ENCODE measurements around the genes UPK3A and FBLN1.

DNA sequence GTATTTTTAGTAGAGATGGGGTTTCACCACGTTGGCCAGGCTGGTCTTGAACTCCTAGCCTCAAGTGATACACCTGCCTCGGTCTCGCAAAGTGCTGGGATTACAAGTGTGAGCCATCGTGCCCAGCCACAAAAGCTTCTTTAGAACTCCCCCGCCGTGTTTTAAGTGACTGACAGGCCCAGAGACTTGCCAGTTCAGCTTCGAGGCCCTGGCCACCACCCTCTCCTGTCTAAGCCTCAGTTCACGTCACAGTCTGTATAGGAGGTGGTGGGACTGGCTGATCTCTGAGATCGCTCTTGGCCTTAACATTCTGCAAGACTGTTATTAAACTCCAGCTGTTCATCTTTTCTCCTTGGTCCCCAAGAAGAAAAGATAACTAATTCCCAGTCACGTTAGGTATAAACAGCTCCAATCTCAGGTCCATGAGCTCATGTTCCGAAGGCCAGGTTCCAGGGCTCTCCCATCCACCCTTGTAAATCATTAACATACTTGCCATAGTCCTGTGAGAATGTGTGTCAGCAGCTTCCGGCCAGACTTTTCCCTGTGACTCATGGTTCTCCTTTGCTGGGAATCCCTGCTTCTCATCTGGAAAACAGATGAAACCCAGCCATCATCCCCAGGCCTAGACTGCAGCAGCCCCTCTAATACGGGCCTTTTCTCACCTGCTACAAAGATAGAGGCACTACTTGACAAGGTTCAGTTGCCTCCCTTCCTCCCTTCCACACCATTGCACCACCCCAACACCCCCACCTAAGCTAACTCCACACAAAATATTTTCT lies 5.5 kb upstream of the KIAA0930 start:
- PRO-cap, result unidirectional peak, plus-strand start at position 192 of the sequence; bidirectional peak, plus-strand start at position 584 of the sequence, minus-strand start at position 472 of the sequence

- PRO-cap, result unidirectional peak, minus-strand start at chr22:45262365
Measured at GRCh38 chr22:45262300-45262684, 21.6 kb upstream of the KIAA0930 start.

GRCh38 chr22:45284690-45285210 lies at the start of gene UPK3A:
Gene UPK3A (plus strand): TSS chr22:45284949.
- PRO-cap, result bidirectional peak, plus-strand start at chr22:45284949, minus-strand start at chr22:45284804

GRCh38 chr22:45285535-45286173 lies 905 bp downstream of the UPK3A start:
- PRO-cap, result no peak

DNA sequence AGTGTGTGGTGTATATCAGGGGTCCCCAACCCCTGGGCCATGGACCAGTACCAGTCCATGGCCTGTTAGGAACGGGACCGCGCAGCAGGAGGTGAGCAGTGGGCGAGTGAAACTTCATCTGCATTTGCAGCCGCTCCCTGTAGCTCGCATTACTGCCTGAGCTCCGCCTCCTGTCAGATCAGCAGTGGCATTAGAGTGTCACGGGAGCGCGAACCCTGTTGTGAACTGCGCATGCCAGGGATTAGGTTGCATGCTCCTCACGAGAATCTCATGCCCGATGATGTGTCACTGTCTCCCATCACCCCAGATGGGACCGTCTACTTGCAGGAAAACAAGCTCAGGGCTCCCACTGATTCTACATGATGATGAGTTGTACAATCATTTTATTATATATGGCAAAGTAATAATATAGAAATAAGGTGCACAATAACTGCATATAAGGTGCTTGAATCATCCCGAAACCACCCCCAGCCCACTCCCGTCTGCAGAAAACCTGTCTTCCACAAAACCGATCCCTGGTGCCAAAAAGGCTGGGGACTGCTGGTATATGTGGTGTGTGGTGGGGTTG lies 6.0 kb downstream of the UPK3A start:
- PRO-cap, result no peak

DNA sequence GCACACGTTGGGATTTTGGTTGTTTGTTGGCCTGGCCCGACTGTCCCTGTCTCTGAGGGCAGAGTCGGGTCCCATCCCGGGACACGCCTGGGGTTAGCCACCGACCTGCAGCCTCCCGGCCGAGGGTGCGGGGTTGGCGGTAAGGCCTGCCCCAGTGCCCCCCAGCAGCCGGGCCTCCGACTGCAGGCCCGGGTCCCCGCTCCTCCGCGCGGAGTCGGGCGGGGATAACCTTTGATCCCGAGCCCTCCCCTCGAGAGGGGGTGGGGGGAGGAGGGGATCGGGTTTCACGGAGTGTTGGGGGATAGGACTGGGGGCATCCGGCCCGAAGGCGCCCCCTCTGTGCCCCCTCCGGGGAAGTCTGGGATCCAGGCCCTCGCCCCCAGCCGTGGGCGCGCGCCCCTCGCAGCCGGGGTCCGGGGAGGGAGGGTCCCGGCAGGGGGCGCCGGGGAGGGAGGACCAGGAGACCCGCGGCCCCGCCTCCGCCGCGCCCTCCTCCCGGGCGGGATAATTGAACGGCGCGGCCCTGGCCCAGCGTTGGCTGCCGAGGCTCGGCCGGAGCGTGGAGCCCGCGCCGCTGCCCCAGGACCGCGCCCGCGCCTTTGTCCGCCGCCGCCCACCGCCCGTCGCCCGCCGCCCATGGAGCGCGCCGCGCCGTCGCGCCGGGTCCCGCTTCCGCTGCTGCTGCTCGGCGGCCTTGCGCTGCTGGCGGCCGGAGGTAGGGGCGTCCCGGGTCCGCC lies at the start of gene FBLN1:
FBLN1 (plus strand) TSS at position 534 of the 737 bp plus-strand sequence.
- PRO-cap, result bidirectional peak, plus-strand start at position 534 of the sequence, minus-strand start at position 216 of the sequence; unidirectional peak, minus-strand start at position 636 of the sequence

DNA sequence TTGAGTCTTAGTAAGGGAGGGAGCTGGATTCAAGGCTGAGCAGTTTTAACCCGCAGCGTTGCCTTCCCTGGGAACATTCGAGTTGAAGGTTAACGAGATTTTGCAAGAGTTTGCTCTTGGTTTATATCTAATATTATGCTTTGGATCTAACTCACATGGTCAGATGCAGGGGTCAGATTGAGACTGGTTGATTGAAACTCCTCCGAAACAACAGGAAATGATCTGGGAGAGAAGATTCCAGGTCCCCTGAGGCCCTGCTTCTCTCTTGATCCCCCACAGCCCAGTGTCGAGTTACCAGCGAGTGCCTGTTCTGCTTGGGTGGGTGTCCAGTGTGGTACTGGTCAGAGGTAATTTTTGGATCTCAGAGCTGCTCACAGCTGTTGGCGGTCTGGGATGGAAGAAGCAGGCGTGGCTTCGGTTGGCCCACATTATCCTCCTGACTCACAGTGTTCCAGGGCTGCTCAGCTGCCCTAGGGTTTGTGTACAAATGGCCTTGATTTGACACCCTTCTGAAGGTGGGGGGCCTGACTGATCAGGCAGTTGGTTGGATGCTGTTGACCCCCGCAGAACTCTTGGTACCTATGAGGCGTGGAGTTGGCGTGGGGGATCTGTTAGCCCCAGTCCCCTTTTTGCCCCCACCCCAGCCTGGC lies 9.2 kb downstream of the FBLN1 start:
- PRO-cap, result no peak

DNA sequence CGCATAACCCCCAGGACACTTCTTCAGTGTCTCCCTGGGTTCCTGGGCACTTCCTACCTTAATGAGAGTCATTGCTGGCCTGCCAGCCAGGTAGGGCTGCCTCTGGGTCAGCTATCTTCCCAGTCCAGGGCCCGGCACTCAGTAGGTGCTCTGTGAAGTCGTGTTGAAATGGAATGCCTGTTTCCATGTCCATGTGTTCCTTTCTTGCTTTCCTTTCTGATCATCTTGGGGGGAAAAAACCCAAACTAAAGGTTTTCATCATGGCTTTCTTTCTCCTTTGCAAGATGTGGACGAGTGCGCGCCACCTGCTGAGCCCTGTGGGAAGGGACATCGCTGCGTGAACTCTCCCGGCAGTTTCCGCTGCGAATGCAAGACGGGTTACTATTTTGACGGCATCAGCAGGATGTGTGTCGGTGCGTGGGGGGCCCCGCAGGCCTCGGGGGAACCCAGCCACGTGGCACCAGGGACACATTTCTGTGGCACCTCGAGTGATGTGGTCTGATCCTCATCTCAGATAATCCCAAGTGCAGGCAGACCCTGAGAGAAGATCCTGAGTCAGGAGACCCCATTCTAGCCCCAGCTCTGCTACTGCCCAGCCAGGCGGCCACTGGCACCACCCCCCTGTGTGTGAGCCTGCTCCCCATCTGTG lies 39.3 kb downstream of the FBLN1 start:
- PRO-cap, result no peak

- PRO-cap, result bidirectional peak, plus-strand start at chr22:45639658, minus-strand start at chr22:45639384; bidirectional peak, plus-strand start at chr22:45639966, minus-strand start at chr22:45639863
Measured at GRCh38 chr22:45639529-45639870, 32.1 kb upstream of the ATXN10 start.

DNA sequence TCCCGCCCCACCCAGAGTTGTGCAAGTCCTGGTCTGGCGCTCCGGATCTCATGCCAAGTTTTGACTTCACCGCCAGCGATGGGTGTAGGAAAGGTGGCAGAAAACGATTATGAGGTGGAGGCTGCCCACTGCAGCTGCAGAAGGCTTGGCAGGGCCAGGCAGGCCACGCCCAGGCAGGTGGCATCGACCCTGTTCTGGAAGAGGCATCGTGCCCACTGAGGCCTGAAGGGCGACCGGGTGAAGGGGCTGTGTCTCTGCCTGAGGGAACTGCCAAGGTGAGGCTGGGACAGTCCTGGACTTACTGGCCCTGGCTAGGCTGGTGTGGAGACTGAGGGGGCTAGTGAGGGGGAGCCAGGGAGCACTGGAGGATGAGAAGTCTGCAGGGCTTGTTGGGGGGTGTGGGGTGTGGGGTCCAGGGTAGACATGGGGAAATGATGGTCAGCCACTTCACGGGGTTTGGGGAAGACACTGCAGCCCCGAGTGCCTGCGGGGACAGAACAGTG lies 64.9 kb downstream of the WNT7B start:
- PRO-cap, result unidirectional peak, plus-strand start at position 99 of the sequence; unidirectional peak, plus-strand start at position 215 of the sequence

GRCh38 chr22:46052278-46052555 lies 75.3 kb upstream of the WNT7B start:
- PRO-cap, result no peak

DNA sequence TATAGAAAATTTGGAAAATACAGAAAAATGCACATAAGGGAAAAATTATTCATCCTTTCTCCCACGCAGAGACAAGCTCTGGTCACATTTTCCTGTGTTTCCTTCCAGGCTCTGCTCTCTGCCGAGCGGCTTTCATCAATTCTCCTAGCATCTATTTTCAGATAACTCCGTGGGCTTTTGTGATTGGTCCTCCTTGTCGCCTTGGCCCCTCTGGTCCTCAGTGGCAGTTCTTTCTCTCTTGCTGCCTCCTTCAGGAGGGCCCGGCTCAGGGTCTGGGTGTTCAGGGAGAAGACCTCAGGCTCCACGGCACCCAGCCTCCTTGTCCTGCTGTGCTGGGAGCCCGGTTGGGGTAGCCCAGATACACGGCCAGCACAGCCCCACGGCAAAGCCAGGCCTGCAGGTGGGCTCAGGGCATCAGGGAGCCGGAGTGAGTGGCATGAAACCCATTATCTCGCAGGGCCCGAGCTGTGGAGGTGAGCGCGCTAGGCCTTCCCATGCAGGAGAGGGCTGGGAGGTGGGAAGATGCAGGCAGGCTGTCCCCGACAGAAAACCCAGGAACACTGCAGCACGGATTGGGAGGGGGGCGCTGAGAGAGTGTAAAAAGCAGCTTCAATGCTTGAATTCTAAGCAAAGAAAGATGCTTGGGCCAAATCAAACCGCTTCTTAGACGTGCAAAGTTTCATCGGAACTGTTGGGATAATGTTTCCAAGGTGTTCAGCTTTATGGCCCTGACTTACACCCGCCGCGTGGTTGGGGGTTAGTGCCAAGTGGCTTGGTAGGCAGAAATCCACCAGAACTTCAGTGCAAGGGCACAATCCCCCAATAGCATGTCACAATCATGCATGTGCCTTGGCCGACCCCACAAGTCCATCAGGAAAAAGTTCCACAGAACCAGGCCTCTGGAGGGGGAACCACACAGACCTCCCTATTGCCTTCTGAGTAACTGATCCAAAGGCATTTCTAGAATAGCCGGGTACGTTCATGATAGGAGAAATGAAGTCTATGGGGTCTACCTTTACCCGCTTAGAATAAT lies 81.9 kb upstream of the WNT7B start:
- PRO-cap, result no peak

DNA sequence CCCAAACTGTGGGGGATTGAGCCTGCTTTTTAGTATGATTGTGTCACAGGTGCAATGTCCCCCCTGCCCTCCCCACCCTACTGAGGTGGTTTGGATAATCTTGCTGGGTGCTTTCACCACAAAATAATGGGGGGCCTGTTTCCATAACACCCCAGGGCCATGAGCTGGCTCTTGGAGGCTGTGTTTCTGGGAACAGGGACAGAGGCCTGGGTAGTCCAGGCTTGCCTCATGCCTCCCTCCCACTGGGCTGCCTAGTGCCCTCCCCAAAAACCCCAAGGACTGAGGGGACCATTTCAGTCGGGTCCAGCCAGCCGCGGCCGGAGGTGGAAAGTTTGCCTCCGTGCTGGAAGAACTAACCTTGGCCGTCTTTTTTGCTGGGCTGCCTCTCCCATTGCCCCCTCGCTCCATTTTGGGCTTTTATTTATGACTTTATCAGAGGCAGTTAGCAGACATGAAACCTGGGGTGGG lies 76.8 kb upstream of the PPARA start:
- PRO-cap, result unidirectional peak, plus-strand start at position 296 of the sequence

DNA sequence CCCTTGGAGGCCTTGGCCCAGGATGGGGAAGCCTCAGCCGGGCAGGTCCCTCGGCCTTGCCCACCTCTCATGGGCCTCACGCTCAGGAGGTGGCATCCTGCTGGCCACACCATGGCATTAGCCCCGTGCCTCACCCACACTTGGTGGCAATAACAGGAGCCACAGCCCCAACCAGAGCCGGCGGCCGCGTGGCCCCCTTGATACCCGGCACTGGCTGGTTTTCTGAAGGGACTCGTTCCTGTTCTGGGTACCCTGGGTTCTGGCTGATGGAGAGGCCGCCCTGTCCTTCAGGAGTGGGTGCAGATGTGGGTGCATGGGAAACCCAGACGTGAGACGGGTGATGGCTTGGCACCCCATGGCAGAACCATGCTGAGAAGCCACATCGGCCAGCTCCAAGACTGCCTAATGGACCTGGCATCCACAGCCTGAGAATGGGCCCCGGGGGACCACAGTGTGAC lies 49.8 kb upstream of the PPARA start:
- PRO-cap, result no peak

DNA sequence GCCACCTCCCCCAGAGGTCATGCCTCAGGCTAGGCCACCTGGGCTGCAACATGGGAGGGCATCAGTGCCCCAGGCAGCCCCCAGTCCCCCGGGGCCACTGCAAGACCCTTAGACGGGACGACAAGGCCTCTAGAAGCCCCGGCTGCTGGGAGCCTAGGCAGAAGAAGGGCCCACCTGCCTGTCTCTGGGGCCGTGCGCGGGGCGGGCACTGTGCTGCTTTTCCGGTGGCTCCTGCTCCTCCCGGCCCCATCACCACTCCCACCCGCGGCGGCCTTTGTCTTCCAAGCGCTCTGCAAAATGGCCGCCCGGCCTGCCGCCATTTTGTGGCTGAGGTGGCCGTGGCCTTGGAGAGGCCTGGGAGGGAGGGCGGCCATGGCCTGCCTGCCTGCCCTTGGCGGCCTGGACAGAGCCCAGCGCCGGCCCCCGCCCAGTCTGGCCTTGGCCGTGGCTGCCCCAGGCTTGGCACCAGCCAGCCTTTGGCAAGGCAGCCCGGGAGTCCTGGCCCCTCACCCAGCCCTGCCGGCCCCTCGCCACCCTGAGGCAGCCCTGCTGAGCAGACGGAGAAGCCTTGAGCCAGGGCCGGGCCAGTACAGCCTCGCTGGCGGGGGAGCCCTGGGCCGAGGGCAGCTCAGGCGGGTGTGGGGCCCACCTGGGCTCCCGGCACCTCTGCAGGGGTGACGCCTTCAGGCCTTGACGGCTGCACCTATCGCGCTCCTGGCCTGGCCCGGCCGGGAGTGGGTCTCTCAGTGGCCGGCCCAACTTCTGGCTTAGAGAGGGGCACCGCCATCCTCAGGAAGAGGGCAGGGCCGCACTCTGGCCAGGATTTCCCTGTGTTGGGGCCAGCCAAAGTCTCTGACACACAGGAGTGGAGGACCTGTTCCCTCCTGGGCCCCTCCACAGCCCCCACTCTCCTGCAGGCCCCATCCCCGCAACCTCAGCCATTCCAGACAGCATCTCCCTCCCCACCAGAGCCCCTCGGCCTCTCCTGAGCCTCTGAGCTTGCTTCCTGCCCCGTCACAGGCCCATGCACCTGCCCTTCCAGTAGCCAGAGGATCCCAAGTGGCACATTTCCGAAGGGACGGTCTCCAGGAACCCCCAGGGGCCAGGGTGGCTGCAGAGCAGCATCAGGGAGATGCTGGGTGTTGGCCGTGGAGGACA lies 45.9 kb upstream of the PPARA start:
- PRO-cap, result no peak

DNA sequence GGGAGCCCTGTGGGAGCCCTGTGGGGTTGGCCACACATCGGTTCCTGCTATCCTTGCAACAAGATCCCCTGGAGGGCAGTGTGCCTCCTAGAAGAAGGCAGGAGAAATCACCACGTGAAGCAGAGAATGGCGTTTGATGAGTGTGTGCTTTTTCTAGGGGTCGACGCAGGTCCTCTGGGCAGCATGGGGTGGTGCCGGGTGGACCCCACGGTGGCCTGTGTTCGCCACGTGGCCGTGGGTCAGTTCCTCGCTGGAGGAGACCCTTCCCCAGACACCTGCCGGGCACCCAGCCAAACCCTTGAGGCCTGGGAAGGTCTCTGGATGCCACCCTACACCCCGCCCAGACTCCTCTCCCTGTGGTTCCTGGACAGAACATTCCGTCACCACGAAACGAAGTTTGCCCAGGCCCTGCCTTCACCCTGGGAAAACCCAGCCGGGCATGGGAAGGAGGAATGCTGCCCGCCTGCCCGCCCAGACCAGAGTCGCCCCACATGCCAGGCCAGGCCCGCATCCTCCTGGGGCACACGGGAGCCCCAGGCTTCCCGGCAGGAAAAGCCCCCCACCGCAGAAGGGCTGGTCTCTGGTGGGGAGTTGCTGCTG lies 45.0 kb upstream of the PPARA start:
- PRO-cap, result no peak

DNA sequence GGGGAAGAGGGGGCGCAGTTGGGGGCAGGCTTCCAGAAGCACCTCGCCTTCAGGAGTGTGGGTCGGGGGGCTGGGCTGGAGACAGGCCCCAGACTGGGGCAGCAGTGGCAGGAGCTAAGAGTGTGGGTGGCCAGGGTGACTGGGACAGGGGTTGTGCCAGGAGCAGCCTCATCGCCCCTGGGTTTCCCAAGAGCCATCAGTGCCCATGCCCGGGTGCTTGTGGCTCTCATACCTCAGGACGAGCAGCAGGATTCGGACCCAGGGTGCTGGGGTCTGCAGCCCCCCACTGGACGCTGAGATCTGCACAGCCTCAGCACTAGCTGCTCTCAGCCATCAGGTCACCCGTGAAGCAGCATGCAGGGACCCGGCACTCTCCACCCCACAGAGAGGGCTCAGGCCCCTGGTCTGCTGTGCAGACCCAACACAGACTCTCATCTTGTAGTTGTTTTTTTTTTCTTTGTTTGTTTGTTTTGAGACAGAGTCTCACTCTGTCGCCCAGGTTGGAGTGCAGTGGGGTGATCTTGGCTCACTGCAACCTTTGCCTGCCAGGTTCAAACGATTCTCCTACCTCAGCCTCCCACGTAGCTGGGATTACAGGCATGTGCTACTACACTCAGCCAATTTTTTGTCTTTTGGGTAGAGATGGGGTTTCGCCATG lies 18.4 kb upstream of the PPARA start:
- PRO-cap, result no peak

- PRO-cap, result no peak
Measured at GRCh38 chr22:46132493-46133320, 17.6 kb upstream of the PPARA start.

GRCh38 chr22:46225190-46226163 lies 24.6 kb downstream of the CDPF1 start:
- PRO-cap, result no peak

GRCh38 chr22:46231579-46232583 lies 18.2 kb downstream of the CDPF1 start:
- PRO-cap, result no peak

Data from bronchus (tissue), 1 donor.